ENCODE measurements around the genes WDR7 and ONECUT2.

- RRBS = no CpG with 5 or more reads among the region's 4 CpGs
Observed at GRCh38 chr18:54608124-54608740, 17.2 kb downstream of the DYNAP start.

DNA sequence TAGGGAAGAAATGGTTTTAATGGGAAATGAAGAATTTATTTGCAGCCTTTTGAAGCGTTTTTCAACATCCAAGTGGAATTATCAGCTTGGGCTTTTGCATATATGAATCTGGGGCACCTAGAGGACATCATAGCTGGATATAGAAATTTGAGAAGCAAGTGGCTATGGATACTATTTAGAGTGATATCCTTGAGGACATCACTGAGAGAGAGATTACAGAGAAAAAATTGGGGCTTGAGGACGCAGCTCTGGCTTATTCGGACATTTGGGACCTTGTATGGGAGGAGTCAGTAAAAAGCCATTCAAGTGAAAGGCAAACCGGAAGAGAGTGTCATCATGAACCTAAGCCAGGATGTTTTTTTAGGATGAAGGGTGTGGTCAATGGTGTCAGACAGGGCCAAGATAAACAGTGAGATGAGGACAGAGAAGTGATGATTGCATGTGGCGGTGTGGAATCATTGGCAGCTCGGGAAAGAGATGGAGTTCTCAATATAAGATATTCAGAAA, 4.2 kb downstream of the RAB27B start:
- RRBS = no CpG with 5 or more reads among the region's 6 CpGs

DNA sequence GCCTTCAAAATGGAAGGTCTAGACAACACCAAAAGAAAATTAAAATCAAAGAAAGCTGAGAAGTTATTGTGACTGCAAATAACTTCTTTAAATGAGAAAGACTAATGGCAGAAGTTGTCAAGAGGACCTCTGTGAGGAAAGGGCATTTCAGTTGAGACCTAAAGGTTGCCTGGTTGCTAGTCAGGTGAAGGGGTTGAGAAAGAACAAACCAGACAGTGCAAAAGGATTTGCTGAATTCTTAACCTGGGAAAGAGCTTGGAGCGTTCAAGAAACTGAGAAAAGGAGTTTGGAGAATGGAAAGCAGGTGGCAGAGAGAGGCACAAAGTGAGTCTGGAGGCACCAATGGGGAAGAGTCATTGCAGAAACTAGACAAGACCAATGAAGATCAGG, 5.3 kb downstream of the RAB27B start:
- RRBS = no CpG with 5 or more reads among the region's 1 CpG

GRCh38 chr18:55387399-55388332, 200.3 kb downstream of the TCF4 start:
- RRBS = no CpG with 5 or more reads among the region's 8 CpGs

DNA sequence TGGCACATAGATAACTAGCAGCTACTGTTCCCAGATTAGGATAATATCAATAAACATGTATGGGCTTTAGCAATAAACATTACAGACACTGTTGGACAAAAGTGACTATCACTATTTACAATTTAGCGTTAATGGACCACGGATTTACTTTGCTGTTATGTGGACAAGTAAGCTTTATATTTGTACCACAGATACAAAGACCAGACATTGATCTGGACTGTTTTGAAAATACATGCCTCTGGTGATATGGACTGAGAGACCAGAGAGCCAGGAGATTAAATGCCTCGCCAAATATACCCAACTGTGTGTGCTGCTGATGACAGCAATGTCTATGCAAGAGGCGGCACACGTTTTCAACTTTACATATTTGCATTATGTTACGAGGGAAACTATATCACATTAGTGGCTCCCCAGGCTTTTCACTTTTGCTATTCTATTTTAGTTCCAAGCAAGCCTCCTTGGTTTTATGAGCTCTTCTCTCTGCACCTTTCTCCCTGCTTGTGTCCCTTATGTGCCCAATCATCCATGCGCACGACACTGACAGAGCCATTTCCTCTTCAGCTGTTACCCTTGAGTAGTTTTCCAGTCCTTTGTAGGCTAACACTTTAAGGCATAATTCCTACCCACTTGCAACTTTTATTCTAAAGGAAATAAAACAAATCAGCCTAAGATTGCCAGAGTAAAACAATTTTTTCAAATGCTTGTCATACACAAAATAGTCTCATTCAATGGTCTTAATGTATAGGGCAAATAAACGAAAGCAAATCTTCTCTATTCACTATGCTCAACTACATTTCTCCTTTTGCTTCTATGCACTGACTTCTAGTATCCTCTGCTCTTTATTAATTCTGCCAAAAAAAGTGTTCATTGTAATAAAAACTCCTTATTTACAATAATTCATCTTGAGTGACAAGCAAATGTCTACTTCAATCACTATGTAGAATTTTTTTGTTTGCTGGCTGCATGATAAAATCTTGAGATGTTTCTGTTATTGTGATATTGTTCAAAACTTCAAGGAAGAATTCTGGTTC, 154.3 kb downstream of the TCF4 start:
- RRBS = no CpG with 5 or more reads among the region's 9 CpGs

DNA sequence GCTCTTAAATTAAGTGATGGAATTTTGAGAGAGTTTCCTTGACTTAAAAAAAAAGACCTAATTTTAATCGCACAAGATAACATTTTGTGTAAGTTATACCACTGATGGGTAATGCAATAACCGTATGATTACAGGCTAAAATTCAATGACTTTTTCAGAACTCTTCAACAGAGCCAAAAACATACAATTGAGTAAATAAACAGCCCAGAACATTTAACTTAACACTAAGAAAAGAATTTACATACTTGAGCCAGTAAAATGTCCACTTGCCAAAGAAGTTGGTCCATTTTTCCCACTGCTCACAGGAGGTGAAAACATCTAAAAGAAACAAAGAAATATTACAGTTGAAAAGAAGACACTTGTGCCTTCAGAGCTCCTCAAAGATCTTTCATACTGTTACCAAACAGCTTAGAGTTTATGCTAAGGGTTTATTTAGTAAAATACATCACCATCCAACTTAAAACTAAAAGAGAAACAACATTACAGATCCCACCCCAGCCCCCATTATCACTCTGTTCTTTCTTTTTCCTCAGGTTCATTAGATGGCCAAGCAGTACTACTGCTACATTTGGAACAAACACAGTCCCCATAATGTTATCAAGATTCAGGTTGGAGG, 2.8 kb downstream of the TCF4 start:
- RRBS = no CpG with 5 or more reads among the region's 2 CpGs

GRCh38 chr18:55732360-55732880, 144.4 kb upstream of the TCF4 start:
- RRBS = no CpG with 5 or more reads among the region's 1 CpG

DNA sequence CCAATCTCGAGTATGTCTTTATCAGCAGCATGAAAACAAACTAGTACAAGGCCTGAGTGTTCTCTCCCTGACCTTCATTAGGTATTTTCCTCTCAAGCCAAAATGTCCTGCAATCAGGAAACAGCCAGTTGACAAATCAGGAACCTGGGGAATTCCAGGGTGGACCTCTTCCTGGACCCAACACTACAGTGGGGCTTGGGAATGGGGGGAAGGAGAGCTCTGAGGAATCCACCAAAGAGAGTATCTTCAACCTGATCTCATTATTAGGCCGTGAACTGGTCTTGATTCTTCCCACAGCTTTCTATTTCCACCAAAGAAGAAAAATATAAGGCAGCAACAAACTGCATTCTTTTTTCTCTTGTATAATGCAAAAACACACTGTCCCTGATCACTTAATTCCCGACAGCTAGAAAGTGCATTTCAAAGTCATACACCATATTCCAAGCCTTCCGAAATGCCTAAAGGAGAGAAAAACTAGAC, 129.6 kb downstream of the TXNL1 start:
- RRBS = no CpG with 5 or more reads among the region's 4 CpGs

- RRBS = no CpG with 5 or more reads among the region's 4 CpGs
Observed at GRCh38 chr18:56606643-56607164, 31.7 kb downstream of the TXNL1 start.

DNA sequence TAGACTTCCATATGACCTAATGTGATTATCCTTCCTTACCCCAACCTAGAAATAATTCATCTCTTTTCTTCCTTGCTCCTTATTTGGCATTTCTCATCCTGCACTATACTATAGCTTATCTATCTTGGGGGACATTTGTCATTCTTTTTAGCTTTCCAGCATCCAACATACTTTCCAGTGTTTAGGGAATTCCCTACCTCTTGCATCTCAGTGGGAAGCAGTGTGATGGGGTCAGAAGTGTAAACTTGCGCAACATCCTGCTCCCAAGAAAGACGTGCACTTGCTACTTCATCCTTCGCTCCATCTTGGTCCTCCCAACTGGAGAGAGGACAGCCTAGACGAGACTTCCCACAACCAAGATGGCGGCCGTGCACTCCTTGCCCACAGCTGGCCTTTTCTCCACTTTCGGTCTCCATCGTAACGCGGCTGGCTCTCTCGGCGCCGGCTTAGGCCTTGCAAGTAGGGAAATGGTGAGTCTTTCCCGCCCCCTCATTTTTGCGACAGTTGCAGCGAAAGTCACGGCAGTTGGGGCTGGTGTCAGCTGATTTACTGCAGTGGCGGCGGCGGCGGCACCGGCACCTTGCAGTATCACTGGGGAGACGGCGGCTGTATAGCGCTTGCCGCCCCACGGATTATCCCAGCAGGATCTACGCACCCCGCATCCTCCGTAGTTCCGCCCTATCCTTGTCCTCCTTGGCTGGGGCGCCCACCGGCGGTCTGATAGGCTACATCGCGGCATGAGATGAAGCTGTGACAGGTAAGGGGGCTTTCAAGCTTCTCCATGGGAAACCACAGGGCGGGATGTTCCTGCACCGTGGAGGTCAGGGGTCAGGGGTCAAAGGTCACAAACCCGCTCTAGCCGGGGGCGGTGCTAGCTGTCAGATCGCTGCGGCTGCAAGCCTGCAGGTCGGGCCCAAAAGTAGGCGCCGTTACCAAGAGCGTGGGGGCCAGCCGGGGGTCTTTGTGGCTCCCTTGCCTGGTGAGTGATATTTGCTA, at the start of gene WDR7:
Gene WDR7 (plus strand): TSS at position 540 of the 996 bp plus-strand sequence.
- RRBS = 3% methylated on average over 8 of the region's 48 CpGs

DNA sequence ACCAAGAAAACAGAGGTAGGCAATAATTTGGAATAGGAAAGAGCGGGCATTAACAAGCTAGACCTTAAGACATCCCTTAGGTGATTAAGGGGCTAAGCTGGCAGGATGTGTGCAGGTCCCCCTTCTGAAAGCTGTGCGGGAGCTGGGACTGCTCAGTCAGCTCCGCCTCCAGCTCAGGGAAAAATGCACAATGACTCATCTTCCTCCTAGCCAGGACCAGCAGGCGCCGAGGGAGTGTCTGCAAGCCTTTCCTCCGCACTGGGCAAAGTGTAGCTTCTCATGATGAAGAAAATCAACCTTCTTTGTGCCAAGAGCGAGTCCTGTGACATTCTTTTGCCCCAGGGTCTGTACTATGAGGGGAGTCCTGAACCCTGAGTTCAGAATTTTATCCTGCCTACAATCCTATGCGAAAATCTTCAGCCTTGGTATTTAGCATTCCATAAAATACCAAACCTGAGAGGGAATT, 63.4 kb downstream of the BOD1L2 start:
- RRBS = no CpG with 5 or more reads among the region's 8 CpGs

- RRBS = 2% methylated on average over 39 of the region's 125 CpGs
Observed at GRCh38 chr18:57435071-57436159, at the start of gene ONECUT2. Gene ONECUT2, plus strand, starts transcription at chr18:57435374.

DNA sequence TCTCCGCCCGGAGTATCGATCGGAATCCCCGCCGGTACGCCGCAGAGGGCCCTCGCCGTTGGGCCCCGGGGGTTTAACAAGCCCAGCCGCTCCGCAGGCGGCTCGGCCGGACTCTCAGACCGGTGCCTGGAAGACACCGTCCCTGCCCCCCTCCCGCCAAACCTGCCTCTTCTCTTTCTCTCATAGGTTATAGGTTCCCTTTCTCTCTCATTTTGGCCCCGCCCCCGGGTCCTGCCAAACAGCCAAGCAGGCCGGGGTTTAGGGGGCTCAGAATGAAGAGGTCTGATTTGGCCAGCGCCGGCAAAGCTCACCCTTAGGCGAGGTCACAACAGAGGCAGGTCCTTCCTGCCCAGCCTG, 4.5 kb downstream of the ONECUT2 start:
- RRBS = 64% methylated on average over 14 of the region's 25 CpGs

- RRBS = no CpG with 5 or more reads among the region's 11 CpGs
Observed at GRCh38 chr18:57627434-57627993, 5.9 kb upstream of the NARS1 start.

DNA sequence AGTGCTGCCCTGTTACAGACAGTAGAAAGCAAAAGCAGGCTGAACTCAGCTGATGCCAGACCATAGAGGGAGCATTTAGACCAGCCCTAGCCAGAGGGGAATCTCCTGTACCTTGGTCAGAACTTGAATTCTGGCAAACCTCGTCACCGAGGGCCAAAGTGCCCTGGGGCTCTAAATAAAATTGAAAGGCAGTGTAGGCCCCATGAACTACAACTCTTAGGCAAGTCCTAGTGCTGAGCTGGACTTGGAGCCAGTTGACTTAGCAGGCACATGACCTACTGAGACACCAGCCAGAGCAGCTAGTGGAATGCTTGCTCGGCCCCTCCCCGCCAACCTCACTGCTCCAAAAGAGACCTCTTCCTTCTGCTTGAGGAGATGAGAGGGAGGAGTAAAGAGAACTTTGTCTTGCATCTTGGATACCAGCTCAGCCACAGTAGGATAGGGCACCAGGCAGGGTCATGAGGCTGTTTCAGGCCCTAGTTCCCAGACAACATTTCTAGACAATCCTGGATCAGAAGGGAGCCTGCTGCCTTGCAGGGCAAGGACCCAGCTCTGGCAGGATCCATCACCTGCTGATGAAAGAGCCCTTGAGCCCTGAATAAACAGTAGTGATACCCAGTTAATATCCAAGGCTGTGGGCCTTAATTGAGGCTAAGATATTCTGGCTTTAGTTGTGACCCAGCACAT, 90.6 kb downstream of the ATP8B1 start:
- RRBS = no CpG with 5 or more reads among the region's 4 CpGs

DNA sequence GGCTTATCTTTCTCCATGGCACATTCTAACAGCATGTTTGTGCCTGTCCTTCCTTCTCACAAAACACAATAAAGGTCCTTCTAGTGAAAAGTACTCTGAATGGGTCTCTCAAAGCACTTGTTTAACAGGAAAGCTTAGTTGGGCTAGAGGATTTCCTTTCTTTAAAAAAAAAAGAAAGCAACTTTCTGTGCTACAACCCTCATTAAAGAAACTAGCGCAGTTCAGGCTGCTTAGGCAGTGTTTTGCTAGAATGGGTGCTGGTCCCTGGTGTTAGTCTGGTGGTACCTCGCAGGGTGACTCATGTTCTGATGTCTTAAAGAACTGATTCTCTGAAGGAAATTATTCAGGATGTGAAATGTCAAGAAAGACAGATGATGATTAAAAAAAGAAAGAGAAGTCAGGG, 75.1 kb downstream of the ATP8B1 start:
- RRBS = no CpG with 5 or more reads among the region's 2 CpGs

DNA sequence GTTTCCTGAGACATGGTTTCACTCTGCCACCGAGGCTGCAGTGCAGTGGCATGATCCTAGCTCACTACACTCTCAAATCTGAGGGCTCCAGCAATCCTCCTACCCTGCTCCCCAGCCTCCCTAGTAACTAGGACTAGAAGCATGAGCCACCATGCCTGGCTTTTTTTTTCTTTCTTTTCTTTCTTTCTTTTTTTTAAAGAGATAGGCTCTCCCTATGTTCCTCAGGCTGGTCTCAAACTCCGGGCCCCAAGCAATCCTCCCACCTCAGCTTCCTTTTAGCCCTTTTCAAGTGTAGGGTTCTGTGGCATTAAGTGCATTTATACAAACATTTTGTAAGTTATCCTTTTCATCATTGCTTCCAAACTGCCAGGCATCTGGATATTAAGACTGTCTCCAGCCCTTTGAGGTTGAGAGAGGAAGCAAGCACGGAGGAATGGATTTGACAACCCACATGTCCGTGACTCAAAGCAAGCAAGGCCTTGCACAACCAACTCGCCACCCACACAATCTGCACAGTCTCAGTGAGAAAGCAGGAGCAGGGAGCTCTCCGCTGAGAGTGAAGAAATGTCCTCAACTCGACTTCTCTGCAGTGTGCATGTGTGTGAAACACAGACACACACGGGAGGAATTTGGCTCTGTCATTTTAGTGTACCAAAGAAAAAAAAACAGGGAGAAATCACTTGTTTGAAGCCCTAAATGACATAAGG, 65.6 kb downstream of the ATP8B1 start:
- RRBS = no CpG with 5 or more reads among the region's 8 CpGs

- RRBS = no CpG with 5 or more reads among the region's 12 CpGs
Observed at GRCh38 chr18:57783885-57784504, 19.1 kb downstream of the ATP8B1 start.

DNA sequence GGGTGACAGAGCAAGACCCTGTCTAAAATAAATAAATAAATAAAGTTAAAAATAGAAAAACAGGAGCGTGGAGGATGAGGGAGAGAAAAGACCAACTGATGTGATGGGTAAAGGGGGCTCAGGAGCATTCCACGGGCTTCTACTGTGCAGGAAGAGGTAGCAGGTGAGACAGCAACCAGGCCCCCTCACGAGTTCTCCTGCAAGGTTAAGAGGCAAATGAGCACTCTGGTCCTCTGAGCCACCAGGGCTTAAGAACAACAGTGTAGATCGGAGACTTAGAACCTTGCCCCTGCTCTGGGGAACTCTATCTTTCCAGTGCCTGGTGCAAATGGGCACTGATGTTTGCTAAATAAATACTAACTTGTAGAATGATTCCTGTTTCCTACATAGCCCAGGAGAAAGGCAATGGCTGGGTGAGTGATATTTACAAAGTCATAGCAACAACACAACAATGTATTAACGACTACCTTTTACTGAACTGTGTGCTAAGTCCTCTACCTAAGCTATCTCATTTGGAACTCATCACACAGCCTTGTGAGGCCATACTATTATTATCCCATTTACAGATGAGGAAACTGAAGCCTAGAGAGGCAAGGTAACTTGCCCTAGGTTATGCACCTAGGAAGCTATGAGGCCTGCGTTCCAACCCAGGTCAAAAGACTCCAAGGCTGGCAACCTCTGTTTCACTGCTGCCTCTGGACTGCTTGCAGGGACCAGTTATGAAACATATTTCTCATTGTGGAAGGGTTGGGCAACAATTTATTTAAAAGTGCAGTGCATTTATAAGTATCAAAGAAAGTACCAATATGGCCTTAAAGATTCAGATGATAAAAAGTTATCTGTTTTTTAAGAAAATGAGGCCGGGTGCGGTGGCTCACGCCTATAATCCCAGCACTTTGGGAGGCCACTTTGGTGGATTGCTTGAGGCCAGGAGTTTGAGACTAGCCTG, 4.3 kb downstream of the ATP8B1 start:
- RRBS = no CpG with 5 or more reads among the region's 9 CpGs

DNA sequence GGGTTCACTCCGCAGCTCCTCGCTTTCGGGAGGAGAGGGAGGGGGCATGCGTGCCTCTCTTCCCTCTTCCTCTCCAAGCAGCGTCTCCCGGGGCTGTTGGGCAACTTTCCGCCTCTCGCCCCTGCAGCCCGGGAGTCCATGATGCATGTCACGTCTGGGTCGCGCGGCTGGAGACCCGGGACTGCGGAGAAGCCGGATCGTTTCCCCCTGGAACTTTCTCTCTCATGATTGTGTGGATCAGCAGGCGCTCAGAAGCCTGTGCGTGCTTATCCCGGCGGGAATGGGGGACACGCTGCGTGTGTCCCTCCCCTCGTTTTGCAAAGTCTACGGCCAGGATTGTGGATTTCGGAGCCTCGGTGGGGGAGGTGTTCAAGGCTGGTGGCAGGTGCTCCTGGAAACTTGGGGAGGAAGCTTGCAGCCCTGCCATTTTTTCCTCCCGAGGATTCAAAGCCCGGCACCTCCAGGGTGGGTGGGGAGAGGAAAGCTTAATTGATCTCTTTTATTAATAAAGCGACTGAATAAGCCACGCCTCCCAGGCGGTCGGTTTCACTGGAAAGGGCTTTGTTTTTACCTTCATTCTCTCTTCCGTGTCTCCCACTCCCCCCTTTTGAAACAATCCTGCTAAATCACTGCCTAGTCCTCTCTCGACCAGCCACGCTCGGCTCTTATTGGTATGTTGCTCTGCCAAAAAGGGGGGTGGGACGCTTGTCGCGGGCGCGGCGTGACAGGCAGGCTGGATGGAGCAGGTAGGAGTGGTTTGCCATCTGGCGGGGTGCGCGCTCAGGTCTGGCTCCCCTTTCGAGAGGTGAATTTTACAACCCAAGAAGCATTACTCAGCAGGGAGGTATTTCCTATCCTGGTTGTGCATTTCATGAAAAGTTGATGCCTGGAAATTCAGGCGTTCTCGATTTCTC, 1.2 kb downstream of the NEDD4L start:
- RRBS = 9% methylated on average over 14 of the region's 49 CpGs